Mesangial cell (primary cell): ENCODE measurements around a stretch of chr10.

DNA sequence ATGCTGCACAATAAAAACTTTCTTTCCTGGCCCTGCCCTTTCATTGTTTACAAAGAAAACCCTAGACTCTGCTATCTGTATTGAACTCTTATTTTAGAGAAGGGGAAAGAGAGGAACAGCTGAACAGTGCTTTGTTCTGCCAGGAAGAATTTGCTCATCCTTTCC is 2.1 kb downstream of the SORBS1 start:
- RAMPAGE, long total RNA, result no peak

DNA sequence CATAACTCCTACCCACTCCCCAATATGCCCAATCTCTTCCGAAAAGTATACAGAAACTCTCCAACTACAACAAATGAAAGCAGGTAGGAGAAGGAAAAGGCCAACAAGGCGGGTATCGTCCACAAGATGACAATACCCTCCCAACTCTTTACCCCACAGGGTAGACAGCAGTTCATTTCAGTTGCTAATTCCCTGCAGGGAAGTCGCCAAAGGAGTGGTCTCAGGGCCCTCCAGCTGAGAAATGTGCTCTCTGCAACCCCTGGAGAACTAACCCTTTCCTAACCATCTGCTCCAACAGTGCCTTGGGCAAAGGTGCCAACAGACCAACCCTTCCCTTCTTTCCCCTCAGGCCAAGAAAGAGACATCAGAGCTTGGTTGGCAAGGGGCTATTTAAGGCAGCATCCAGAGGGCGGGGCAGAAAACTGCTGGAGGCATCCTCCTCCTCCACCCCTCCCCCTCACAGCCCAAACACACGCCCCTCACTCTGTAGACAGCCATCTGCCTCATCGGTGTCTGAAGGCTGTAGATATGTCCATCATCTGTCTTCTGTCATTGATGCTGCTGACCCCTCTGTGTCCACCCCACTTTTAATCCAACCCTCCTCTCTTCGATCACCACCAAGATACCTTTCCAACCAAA is 1.7 kb downstream of the SORBS1 start:
- RAMPAGE, long total RNA, result no peak

DNA sequence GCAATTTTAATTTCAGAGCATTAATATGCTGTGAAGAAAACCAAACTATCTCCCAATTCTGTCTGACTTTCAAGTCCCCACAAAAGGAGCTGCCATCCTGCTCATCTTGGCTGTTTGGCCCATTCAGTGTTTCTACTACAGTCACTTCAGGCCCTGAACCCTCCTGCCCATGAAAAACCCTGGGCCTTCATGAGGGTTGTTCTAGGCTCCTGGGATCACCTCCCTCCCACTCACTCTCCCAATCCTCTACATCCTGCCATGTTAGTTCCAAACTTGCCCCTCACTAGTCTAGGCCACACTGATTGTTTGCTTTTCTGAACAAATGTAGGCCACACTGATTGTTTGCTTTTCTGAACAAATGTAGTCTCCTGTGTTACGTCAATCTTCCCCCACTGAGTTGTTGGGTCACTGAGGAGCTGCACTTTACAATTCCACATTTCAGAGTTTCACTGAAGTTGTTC is 5.2 kb upstream of the ALDH18A1 start:
- RAMPAGE, long total RNA, result no peak

- RAMPAGE, long total RNA, result no peak
Observed at GRCh38 chr10:95792719-95793369, 36.9 kb downstream of the ENTPD1 start.

- RAMPAGE, long total RNA, result no peak
Observed at GRCh38 chr10:96124043-96125092, 5.7 kb upstream of the ZNF518A start.

DNA sequence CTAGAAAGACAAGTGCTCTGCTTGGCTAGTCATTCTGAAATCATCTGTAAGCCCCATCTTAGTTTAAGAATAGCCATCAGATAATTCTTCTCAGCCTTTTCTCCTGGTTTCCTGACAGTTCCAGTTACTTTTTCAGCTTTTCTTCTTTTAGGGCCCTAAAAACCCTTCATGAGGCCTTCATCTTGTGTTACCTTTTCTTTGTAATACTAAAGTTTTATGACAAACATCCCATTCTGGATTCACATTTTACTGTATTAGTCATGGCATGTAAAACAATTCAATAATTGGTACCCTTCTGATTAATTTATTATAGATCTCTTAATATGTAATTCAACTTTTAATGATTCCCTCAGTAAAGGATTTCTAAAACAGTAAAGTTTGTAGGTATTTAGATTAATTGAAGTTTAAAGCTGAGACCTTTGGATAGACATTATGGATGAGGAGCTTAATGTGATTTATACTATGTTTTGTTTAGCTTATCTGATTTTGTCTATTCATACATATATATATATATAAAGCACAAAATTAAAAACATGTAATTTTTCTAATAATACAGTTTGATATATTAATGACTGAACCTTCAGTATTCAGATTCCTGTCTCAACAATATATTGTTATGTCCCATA is 24.6 kb downstream of the ZNF518A start:
- RAMPAGE, long total RNA, result no peak

DNA sequence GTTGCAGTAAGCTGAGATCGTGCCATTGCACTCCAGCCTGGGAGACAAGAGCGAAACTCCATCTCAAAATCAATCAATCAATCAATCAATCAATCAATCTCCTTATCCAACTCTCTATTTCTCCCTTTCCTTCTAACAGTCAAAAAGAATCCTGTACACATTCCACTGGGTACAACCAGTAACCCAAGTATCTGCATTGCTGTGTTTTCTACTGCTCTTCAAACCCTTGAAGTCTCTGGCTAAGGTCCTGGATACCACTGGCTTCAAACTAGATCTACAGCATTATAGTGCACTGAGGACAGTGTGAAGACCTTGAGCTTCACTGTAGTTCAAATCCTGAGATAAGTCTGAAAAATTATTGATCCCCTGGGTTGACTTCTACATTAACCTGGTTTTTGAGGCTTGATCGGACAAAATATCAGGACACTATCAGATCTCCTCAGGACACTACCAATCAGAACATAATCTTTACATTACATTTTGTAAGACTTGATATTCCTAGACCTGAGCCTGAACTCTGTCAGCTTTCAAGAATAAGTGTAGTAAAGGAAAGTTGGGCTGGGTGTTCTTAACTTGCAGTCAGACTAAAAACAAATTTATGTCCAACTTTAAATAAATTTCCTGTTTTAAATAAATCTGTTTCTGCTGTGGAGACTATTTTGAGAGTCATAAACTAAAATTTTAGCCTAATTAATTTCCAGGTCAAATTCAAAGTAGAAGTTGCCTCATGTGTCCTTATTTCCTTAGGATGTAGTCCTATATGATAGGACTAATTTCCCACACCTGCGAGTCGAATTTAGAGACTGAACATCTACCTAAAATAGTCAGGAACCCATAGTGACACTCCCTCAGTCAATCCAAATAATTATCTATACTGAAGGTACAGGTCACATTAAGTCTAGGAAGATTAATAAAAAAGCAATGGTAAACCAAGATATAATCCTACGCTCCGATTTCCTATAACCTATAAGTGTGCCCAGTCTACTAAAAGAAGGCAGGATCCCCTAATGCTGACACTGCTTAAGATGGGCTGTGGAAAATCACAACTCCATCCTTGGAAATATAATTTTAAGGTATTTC is 32.4 kb upstream of the TLL2 start:
- RAMPAGE, long total RNA, result no peak

DNA sequence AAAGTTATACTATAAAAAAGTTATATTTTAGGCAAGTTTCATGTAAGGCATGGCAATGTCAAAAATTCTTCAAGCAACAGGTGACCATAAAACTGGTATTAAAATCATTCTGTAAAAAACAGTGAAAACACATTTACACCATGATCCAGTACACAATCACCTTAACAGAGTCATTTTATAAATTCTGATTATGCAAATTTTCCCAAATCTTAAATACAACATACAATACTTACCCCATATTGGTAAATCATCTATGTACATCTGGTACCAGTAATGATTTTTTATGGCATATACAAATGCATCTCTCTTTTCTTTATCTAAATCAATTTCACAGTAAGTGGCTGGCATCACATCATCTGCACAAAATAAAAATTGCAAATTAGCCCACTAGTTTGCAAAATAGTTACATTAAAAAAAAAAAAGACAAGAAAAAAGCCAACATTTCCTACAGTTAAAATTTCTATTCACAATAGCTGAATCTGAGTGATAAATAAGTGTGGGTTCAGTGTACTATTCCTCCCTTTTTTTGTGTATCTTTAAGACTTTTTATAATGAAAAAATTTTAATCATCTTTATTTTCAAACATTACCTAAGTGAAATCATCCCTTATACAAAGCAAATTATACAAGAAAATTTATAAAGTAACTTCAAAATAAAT is 21.6 kb downstream of the TM9SF3 start:
- RAMPAGE, long total RNA, result no peak

GRCh38 chr10:96567432-96567905 is 19.3 kb downstream of the TM9SF3 start:
- RAMPAGE, long total RNA, result no peak

DNA sequence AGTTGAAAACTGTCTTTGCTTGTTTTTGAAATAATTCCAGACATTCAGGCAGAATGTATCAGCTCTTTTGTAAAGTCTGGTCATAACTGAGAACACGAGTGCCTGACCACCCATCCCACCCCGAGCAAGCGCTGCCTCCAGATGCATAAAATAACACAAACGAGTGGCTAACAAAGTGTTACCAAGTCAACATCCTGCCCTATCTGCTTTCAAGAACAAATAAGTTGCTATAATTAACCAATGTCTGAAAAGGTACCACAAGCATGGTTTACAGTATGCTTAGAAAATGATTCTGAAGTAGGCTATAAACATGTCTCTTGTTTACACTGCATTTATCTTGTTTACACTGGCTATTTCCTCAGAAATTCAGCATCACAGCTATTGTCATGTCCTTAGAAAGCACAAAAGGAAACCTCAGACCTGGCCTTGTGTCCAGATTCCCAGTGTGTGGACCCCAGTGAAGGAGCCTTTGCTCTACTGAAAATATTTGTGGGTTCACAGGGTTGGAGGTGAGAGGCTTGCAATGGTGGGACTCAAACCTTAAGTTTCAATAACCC is 49.5 kb downstream of the PIK3AP1 start:
- RAMPAGE, long total RNA, result no peak

- RAMPAGE, long total RNA, result no peak
Observed at GRCh38 chr10:96917192-96917940, 85.3 kb downstream of the LCOR start.

DNA sequence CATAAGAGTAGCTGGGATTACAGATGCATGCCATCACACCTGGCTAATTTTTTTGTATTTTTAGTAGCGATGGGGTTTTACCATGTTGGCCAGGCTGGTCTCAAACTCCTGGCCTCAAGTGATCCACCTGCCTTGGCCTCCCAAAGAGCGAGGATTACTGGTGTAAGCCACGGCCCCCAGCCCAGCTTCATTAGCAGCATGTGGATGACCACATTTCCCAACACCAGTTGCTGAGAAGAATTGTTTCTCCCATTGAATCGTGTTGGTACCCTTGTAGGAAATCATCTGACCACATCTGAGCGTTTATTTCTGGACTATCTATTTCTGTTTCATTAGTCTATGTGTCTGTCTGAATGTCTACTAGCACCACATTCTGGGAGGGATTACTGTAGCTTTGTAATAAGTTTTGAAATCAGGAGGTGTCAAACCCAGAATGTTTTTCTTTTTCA is 89.5 kb downstream of the LCOR start:
- RAMPAGE, long total RNA, result no peak

DNA sequence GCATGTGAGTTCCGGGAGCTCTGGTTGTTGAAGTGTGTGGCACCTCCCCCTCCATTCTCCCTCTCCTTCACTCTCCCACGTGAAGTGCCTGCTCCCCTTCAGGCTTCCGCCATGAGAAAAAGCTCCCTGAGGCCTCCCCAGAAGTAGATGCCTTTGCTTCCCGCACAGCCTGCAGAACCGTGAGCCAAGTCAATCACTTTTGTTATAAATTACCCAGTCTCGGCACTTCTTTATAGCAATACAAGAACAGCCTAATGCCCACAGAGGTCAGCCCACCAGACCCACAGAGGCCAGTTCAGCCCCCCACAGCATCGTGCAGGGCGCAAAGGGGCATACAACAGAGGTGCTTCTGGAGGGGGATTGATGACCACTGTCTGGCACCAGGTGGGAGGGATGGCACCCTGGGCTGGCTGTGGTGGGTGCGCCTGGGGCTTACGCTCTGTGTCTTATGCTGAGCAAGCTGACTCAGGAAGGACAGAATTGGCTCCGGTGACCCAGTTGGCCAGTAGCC is 119.2 kb downstream of the SLIT1 start:
- RAMPAGE, long total RNA, result no peak

DNA sequence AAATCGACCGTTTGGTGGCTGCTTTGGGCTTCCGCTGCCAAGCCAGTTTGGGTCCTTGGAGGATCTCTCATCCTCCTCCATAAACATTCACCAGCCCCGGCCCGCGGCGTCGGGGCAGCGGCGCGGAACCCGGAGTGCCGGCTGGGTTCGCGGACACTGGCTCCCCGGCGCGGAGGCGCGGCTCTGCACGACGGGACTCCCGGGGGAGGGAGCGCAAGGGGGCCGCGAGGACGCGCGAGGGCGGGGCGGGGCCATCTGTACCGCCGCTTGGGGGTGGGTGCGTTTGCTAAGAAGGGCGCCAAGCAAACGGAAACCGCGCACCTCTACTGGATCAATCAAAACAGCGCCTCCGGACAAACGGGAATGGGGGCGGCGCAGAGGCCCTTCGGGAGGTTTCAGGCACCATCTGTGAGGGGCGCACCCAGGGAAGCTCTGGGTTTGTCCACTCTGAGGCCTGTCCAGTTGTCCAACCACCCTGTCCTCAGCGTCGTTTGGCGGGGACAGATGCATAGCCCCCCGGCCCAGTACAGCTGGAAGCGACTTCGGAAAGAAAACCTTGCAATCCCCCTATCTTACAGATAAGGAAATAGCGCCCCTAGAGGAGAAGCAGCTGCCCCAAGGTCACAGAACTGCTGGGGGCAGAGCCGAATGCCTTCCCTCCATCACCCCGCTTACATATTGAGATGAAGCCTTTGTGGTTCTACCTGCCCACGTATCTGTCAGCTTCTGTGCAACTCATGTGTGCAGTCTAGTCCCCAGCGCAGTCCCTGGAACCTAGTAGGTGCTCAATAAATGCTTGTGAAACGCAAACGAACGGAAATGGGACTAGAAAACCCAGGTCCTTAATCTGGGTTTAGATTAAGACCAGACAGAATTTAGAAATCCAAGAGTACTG is 10.6 kb upstream of the SLIT1 start:
- RAMPAGE, long total RNA, result no peak

DNA sequence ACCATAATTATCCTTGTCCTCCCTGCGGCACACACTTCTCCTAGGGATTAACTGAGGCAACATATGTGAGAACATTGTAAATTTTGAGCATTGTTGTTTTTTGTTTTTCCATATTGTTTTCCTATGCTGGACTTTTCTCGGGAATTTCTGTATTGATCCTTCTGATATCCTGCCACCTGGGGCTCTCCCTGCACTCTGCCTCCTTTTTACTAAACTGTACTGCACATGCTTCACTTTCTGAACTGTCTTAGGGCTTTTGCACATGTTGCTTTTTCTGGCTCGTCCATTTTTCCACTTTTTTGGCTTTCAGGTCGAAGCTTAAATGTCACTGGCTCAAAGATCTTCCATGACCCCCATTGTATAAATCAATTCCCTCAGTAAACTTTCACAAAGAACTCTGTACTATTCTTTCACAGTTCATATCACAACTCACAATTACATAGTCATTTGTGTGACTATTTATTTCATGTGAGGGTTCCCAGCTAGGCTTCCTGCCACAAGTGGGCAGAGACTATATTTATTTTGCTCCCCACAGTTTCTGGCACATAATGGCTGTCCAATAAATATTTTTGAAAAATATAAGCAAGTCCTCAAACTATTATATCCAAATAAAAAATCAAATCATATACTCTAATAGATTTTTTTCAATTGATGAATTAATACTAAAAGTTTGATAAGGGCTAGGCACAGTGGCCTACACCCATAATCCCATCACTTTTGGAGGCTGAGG is 1.5 kb upstream of the ARHGAP19 start:
- RAMPAGE, long total RNA, result no peak

DNA sequence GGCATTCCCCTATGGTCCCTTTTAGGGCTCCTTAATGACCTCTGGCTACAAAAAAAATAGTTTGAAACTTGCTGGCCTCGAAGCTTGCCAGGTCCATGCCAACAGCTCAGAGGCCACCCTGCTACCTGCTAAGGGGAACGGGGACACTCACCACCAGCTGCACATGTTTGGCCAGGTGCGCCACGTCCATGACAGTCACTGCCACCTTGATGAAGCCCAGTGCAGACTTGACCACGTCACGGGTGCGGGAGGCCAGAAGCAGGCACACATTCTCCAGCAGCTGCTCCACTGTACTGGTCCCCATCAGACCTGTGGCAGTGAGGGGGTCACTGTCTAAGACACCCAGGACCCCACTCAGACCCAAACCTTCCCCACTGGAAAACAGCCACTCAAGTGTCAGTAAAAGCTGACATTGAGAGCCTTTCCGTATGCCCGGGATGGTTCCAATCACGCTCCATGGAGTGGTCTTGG is 31.8 kb downstream of the RRP12 start:
- RAMPAGE, long total RNA, result no peak

GRCh38 chr10:97399978-97400633 is 1.0 kb downstream of the RRP12 start:
- RAMPAGE, long total RNA, result no peak

DNA sequence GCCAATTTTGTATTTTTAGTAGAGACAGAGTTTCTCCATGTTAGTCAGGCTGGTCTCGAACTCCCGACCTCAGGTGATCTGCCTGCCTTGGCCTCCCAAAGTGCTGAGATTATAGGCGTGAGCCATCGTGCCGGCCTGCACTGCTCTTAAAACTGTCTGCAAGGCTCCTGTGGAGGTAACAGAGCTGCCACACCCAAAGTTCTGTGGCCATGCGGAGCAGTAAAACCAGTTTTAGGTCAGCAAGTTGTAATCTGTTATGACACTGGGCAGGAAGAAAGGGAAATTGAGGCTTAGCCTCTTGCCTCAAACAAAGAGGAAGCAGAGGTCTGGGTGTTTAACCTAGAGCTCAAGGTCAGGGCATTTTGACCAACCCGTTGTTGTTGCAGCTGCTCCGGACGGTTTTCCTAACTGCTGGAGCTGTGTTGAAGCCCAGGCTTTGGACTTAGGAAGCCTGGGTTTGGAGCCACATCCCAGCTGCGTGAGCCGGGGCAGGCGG is 7.3 kb upstream of the RRP12 start:
- RAMPAGE, long total RNA, result no peak

- RAMPAGE, long total RNA, result no peak
Observed at GRCh38 chr10:97452406-97453171, 6.6 kb downstream of the ZDHHC16 start.

DNA sequence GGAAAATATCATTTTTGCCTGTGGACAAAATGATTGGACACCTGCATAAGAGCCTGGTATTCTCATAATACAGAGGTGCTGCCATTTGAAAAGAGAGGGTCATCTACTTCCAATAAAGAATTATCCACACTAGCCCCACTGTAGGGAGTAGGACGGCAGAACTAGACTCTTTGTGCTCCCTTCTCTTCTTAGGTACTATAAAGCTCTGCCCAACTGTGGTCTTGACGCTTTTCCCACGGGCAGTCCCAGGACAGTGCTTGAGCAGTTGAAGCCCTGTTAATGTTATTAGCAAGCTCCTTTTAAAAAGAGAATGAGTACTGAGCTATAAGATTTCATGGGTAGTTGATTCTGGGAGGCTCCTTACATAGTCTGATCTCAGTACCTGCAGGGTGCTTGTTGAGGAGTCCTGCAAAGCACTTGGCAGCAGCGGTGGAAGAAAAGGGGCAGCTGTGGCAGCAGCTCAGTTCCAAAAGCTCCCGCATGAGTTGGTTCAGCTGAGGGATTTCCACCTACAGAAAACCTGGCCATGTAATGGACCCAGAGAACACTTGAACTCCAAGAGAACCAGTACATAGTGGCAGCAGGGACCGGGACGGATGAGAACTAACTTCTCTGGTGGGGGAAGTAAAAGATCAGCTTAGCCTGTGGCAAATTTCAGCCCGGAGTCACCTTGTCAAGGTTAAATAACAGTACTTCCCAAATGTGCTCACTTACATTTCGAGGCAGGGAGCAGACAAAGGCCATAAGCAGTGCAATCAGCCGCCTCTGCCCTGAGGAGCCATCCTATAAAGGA is 15.3 kb downstream of the ZDHHC16 start:
- RAMPAGE, long total RNA, result no peak